Mesenchymal stem cell of the bone marrow (primary cell): ENCODE measurements around the genes LHFPL7 and HPS4.

- CAGE, long polyA plus RNA: no peak
These were observed 16.1 kb downstream of the UPB1 start for GRCh38 chr22:24511211-24511613.

DNA sequence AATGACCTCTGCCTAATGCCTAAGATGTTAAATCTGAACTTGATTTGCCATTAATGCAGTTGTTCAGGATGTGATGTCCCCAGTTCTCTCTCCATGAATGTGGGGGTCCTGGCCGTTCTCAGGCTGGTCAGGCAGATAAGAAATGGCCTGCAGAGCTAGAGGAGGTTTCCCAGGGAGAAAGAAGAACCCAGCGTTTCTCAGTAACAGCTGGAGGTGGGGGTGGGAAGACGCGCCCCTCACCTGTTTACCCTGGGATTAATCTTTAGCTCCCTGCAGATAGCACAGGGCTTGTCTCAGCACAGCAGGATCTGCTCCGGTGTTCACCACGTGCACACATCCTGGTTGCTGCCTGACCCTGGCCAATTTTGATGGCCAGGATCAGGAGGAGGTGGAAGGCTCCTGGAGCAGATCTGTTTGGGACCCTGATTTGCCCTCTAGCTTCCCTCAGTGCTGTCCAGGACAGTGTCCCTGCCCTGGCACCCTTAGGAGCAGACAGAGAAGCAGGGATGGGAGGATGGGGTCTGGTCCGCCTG, 19.0 kb downstream of the UPB1 start:
- CAGE, long polyA plus RNA: no peak

GRCh38 chr22:24554083-24554265, 964 bp downstream of the GUCD1 start:
- CAGE, long polyA plus RNA: no peak

- CAGE, long polyA plus RNA: no peak
These were observed 1.8 kb upstream of the GGT1 start for GRCh38 chr22:24601339-24601512.

DNA sequence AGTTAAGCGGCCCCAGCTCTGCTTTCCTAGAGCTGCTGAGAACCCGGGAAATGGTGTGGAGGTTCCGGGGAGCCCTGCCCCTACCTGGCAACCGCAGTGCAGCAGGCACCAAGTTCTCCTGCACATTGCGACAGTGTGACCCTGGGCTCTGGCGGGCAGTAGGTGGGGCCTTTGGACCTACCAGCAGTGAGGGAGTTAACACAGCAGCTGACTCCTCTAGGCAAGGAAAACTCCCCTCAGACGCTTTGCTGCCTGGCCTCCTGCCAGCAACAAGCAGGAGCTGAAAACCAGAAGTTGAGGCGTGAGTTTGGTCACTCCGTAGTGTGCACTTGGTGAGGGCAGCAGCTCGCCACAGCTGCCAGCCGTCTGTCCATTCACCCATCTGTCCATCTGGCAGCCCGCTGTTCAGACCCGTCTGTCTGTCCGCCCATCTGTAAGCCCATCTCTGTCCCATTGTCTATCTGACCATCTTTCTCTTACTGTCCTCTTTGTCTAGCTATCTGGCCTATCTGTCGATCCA, 29.7 kb downstream of the GGT1 start:
- CAGE, long polyA plus RNA: no peak

DNA sequence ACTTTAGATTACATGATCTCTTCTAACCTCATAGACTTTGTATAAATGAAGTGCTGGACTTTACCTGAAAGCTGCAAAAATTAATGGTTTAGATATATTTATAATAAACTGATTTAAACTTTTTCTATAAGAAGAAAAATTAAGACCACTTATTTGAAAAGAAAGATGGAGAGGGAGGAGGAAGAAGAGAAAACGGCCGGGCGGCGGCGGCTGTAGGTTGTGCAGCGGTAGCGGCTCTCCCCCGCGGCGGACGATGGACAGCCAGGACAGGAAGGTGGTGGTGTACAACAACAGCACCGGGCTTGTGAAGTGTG, 83.6 kb downstream of the GGT1 start:
- CAGE, long polyA plus RNA: no peak

GRCh38 chr22:24728819-24729434, 45.6 kb downstream of the PIWIL3 start:
- CAGE, long polyA plus RNA: no peak

- CAGE, long polyA plus RNA: no peak
These were observed at the start of gene LHFPL7 for GRCh38 chr22:24946475-24946989. Gene LHFPL7 (minus strand): TSS chr22:24946694.

- CAGE, long polyA plus RNA: no peak
These were observed 79.9 kb upstream of the CRYBB3 start for GRCh38 chr22:25119340-25120595.

DNA sequence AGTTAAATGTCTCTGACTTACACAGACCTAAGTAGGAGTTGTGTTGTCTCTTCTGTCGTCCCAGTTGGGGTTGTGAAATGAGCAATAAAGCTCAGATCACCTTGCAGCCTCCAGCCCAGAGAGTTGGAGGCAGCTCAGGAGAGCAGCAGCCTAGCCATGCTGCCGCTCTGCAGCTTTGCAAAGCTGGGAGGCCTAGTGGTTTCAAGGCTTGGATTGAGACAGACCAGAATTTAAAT, 65.2 kb upstream of the CRYBB3 start:
- CAGE, long polyA plus RNA: no peak

DNA sequence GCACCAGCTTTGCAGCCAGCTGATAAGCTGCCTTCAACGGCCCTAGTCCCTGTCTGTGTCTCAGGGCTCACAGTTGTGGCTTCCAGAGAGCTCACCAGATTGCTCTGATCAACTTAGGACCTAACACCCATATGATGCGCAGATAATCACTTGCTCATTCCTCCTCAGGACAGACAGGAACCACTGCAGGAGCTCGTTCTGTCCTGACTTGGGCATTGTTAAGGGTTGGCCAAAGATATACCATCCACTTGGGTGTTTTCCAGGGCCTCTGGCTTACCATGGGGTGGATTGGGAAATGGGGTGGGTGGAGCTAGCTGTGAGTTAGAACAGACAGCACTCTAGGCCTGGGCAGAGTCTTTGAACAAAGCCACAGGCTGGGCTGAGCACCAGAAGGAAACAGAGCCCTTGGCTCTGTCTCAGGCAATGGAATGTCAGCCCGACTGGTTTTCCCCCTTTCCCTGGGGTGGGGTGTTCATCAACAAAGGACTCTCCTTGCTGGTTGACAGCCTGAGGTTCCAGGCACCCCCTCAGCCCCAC, 45.4 kb upstream of the CRYBB3 start:
- CAGE, long polyA plus RNA: no peak

DNA sequence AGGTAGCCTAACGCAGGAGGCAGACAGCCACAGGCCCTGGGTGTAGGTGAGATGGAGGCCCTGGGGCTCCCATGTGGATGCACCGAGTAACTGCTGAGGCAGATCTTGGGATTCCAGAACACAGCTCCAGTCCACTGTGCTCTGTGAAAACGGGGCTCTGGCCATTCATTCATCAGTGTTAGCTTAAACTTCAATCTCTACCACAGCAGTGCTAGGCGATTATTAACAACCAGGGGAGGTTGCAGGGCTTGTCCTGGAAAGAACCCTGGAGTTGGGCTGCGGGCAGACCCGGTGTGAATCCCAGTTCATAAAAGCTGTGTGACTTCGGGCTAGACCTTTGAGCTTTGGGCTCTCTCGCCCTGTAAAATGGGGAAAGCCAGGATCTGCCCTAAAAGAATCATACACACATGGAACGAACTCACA, 15.7 kb upstream of the CRYBB3 start:
- CAGE, long polyA plus RNA: no peak

DNA sequence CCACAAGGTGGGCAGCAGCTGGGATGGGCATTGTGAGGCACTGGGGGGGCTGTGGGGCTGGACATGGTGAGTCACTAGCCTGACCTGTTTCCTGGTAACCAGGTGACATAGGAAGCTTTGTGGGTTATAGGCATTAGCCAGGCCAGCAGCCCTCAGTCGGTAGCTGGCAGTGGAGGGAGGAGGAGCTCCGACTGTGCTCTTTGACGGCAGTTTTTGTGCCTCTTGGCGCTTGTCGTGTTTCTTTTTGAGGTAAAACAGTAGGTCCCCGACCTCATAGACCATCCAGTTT, 107.6 kb downstream of the CRYBB2 start:
- CAGE, long polyA plus RNA: no peak

GRCh38 chr22:25406522-25406742, 158.0 kb upstream of the GRK3 start:
- CAGE, long polyA plus RNA: no peak

GRCh38 chr22:25482196-25482752, 82.2 kb upstream of the GRK3 start:
- CAGE, long polyA plus RNA: no peak

GRCh38 chr22:25742774-25743393, 896 bp downstream of the MYO18B start:
- CAGE, long polyA plus RNA: no peak

DNA sequence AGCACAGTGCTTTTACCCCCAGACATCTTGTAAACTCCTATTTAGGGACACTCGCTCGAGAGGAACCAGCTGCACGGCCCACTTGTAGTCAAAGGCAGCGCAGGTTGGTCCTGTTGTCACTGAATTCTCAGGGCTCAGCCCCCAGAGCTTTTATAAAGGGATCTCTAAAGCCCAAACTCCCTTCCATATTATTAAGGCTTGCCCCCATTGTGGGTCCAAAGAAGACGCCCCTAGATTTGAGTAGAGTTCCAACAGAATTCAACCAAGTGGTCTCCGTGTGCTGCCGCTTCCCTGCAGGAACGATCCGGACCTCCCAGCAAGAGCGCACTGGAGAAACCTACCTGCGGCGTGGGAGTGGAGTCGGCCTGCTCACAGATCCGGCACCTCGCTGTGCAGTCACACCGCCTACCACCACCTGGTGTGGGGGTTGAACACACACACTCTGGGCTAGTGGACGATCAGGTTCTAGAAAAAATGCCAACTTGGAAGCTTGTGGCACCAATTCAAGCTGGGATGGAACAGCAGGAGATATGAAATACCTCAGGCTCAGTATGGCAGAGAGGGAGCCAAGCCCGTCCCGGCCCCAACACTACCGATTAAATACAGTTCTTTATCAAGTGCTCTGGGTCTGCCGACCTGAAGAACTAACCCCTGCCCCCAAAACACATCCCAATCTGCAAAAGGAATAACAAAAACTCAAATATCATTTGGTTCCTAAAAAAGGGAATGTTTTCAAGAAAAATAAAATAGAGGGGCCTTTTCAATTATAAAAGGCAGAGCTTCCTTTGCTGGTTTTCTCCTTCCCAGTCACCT, 23.6 kb downstream of the ASPHD2 start:
- CAGE, long polyA plus RNA: no peak

- CAGE, long polyA plus RNA: no peak
These were observed at the start of gene HPS4 for GRCh38 chr22:26483026-26484212. Gene HPS4 (minus strand): TSS chr22:26483783.

GRCh38 chr22:26522161-26522855, 10.0 kb upstream of the TFIP11 start:
- CAGE, long polyA plus RNA: no peak

GRCh38 chr22:26534105-26534870, 22.0 kb upstream of the TFIP11 start:
- CAGE, long polyA plus RNA: no peak